Measurements from ENCODE around the gene PKIB.

DNA sequence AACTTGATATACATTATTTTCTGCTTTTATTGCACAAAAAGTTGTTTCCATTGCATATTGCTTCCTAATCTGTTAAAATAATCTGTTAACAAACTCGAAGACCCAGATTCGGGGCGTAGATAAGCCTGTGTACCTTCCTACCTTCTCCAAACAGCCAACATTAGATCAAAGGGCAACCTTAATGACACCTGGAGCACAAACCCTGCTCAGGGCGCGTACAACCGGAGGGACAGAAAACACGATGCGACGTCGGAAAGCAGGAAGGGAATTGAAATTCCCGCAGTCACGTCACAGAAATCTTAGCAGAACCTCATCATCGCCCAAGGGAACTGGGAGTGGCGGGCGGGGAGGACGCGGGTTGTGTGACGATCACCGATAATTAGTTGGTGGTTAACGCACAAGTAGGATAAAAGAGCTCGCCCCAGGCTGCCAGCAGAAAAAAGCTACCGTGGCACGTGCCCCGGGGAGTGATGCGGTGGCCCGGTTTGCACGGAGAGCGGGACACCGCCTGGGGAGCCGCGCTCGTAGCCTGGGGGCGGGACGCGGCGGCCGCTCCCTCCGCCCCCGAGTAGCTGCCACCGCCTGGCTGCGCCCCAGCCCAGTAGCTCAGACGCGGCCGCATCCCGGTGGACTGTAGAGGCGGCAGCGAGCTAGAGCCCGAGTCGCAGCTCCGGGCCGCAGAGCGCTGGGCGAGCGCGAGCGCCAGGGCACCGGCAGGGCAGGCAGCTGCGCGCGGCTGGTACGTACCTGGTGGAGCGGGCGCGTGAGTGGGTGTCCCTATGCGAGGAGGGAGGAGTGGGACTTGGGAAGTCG is at the start of gene PKIB:
Gene PKIB (plus strand): TSS at position 609 of the 813 bp plus-strand sequence.
- RRBS, result 1% methylated on average over 13 of the region's 66 CpGs

GRCh38 chr6:122652987-122653704 is 42.9 kb downstream of the PKIB start:
- RRBS, result no CpG with 5 or more reads among the region's 6 CpGs

DNA sequence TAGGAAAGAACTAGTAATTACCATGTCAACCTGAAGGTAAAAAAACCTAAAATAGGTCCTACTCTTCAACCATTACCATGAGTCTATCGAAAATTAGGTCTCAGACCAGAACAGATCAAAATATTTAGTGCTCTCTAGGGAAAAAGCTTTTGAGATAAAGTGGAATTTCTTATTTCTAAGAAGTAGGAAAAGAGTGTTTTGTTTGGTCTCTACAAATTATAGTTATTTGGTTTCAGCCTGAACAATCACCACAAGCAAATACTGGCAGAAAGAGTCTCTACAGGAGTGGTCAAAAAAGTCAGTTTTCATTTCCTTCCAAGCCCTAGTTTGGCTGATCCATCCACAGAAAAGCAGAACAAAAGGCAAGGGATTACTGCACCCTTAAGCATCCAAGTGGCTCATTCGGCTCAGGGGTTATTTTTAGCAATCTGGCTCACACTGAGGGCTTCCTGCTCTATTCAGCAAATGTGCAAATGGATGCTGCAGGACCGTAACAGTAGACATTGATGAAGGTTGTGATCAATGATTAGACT is 62.3 kb upstream of the FABP7 start:
- RRBS, result no CpG with 5 or more reads among the region's 3 CpGs

DNA sequence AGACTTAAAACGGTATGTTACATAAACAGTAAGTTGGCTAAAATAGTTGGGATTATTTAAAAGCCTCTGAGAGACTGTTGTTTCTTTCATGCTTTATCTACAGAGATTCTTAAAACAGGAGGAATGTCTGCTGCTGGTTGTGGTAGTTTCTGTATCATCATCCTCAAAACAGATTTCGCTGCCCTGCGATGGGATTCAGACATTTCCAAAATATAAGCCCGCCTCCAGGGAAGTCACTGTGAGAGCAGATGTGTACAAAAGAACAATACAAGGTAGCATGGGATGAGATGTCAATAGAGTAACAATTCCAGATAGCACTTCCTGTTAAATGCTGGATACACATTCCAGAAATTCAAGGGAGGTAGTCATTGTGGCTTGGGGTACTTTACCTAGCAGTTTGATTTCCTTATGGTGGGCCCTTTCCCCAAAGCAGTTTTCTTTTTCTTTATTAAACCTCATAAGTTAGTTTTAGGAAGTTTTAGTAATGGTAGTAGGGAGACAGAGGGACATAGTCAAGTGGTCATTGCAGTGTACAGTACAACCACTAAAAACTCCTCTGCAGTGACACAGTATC is 2.5 kb downstream of the RNF217 start:
- RRBS, result no CpG with 5 or more reads among the region's 4 CpGs

- RRBS, result no CpG with 5 or more reads among the region's 8 CpGs
Observed at GRCh38 chr6:124980919-124981748, 18.9 kb downstream of the RNF217 start.

DNA sequence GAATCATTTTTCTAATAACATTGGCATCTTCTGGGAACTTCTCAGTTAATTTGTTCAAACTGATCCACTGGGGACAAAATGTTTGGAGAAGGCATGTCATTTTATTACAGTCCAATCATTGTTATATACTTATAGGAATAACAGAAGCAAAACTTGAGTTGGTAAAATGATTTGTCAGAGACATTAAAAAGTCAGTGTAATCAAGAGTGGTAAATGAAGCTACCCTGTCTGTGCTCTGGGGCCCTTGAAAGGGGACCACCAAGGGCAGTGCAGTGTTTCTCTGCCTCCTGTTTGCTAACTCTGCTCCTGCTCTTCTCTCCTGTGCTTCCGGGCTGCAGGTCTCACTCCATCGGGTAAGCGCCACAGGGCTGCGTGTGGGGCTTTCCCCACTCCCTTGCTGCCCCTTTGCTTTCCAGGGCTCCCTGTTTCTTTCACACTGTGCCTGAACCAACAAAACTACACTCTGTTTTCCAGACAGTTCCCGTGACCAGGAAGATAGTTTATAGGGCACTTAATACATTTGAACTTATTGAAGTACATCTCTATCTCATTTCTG is 50.0 kb downstream of the HDDC2 start:
- RRBS, result no CpG with 5 or more reads among the region's 5 CpGs

- RRBS, result no CpG with 5 or more reads among the region's 13 CpGs
Observed at GRCh38 chr6:125273572-125274644, 27.9 kb downstream of the HDDC2 start.

DNA sequence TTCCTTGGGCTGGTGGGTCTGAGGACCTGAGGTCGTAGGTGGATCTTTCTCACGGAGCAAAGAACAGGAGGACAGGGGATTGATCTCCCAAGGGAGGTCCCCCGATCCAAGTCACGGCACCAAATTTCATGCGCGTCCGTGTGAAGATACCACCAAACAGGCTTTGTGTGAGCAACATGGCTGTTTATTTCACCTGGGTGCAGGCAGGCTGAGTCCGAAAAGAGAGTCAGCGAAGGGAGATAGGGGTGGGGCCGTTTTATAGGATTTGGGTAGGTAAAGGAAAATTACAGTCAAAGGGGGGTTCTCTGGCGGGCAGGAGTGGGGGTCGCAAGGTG is 42.3 kb upstream of the HEY2 start:
- RRBS, result no CpG with 5 or more reads among the region's 12 CpGs

DNA sequence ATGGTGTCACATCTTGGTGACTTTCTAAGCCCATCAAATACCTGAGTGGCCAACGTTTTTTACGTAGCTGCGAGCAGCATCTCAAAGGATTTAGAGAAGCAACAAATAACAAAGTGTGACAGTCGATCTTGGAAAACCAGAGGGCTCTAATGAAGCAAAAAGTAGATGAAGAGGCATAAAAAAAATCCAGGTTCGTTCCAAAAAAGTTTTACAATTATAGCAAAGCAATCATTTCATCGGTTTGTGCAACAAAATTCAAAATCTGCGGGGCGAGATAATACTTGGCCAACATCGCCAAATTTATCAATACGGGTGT is 3.3 kb upstream of the HEY2 start:
- RRBS, result no CpG with 5 or more reads among the region's 10 CpGs

DNA sequence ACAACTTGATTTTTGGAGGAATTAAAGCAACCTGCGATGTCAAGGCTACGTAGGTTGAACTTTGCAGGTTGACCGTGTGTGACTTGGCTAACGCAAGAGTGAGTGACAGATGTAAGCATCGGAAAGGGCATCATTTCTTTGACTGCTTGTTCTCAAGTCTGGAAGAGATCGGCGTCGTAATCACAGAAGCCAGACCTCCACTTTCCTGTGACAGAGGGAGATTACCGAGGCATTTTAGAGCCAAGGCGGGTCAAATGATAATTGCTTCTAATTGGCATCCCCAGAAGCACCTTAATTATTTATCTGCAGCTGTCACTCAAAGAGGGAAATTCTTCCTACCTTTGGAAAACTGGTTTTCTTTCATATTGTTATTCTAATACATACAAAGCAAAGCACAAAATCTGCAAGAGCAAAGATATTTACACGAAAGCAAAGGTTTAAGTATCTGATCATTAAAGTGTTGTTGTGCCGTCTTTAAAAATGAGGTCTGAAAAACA is 889 bp downstream of the HEY2 start:
- RRBS, result no CpG with 5 or more reads among the region's 12 CpGs

DNA sequence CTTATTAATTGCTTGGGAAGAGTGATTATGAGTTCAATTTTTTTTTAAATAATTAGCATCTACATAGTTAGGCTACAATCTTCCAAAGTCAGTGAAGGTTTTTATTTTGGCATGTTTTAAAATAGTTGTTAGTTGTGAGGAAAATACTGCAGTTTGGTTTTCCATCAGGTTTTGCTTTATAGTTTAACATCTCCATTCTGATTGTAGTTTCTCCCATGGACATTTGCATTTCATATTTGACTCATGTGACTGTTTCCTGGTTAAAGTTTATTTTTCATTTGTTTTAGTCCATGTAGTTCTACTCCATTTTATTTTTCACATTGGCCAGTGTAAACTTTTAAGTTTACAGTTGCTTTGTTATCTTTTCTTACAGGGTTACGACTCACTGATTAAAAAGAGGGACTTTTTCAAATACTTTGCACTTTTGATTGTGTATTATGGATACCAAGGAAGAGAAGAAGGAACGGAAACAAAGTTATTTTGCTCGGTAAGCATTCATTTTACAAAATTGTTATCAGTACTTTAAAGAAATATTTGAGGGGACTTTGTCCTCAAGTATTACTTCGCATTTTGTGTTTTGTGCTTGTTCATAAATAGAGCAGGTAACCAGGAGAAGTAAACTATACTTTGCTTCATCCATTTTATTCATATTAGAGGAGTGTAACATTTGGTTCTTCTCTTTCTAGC is 24.3 kb downstream of the NCOA7 start:
- RRBS, result no CpG with 5 or more reads among the region's 4 CpGs

DNA sequence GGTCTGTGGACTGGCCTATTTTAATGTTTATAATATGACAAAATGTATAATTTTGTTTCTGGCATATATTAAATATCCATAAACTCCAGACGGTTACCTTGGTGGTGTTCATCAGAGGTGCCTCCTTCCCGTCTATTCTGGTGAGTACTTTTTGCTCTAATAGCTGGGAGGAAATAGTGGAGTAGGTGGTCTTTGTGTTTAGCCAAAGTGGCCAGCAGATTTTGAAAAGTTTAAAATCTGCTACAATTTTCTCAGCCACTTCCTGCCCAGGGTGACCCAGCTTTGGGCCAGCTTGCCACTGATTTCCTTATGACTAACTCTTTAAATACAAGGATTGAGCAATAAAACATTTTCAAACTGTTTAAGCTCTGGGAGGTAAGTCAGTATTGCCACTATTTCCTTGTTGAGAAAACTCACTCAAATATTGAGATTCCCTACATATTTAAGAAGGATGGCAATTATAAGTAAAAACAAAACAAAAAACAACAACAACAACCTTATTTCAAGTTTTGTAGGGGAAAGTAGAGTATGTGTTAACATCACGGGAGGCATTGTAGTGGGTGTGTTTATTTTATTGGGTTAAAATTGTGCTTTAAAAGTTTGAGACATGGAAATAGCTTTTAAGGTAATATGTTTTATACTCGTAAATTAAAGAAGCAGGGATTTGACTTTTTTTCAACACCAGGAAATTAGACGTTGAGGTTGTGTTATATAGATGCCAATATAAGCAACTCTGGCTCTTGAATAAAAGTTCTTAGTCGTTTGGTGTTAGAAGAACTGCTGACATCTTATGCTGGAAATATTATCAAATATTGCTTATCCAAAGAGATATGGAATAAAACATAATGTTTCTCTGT is 54.6 kb downstream of the TRMT11 start:
- RRBS, result no CpG with 5 or more reads among the region's 6 CpGs

- RRBS, result no CpG with 5 or more reads among the region's 10 CpGs
Observed at GRCh38 chr6:126047410-126047821, 61.1 kb downstream of the TRMT11 start.

DNA sequence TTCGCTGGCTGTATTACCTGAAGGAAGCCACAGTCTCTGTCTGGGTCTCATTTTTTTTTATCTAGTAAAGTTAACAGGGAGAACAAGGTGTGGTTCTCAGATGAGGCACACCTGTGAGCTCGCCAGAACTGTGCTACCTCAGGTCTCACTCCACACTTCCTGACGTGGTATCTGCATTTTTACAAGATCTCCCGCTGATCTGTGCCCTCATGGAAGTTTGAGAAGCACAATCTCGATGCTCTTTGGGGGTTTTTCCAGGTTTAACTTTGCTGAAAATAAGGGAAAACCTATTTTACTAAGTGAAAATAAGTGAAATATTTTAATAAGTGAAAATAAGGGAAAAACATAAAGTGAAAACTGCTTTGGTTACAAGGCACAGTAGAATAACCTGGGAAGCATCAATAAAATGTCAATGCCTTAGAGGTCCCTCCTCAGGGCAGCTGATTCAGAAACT is 169.4 kb upstream of the CENPW start:
- RRBS, result no CpG with 5 or more reads among the region's 5 CpGs

DNA sequence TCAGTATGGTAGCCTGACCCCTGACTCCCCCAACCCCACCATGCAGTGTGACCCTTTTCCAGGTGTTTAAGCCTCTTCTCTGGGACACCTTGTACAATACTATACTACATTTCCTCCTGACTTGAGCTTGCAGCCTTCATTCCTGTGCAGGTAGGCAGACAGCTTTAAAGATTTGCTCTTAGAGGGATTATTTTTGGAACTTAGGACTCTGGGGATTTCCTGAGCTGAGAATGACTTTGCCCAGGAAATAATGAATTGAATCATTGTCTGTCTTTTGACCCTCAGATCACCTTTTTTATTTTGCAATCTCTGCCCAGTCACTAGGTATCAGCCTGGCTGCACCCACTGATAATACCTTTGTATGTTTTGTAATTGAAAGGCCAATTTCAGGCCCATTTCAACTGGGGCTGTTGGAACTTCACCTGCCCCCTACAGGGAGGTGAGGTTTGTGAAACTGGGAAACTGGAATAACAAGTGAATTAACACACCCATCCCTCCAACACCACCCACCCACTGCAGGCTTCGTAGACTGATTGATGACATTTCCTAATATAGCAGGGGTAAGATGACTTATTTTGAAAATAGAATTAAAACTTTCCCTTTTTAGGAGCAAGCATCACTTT is 157.2 kb upstream of the CENPW start:
- RRBS, result no CpG with 5 or more reads among the region's 1 CpG

DNA sequence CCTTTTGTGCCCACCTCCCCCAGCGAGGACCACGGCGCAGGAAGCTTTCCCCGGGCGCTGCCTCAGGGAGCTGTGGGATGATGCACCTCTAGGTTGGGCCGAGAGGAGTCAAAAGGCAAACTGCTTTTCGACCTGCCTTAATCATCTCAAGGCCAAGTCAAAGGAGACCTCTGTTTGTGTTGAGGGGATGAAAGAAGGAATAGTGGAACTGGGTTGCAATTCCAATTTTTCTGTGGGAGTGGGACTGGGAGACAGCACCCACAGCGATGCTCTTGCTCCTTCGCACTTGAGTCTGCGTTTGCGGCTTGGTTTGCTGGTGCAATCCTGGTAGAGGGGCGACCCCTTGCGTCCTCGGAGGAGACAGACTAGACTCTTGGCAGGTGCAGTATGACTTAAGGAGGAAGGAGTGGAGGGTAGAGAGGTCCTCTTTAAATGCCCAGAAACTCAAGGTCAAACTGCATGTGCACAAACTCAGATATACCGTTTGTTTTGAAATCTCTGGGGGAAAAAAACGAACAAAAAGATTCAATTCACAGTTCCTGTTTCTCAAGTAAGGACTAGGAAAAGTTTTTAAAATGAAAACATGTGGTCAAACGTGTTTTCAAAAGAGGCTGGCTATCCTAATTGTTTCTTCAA is 2.9 kb downstream of the RSPO3 start:
- RRBS, result no CpG with 5 or more reads among the region's 17 CpGs

- RRBS, result no CpG with 5 or more reads among the region's 1 CpG
Observed at GRCh38 chr6:127204309-127204573, 62.4 kb upstream of the RNF146 start.

- RRBS, result no CpG with 5 or more reads among the region's 6 CpGs
Observed at GRCh38 chr6:127289739-127290424, 23.2 kb downstream of the RNF146 start.

DNA sequence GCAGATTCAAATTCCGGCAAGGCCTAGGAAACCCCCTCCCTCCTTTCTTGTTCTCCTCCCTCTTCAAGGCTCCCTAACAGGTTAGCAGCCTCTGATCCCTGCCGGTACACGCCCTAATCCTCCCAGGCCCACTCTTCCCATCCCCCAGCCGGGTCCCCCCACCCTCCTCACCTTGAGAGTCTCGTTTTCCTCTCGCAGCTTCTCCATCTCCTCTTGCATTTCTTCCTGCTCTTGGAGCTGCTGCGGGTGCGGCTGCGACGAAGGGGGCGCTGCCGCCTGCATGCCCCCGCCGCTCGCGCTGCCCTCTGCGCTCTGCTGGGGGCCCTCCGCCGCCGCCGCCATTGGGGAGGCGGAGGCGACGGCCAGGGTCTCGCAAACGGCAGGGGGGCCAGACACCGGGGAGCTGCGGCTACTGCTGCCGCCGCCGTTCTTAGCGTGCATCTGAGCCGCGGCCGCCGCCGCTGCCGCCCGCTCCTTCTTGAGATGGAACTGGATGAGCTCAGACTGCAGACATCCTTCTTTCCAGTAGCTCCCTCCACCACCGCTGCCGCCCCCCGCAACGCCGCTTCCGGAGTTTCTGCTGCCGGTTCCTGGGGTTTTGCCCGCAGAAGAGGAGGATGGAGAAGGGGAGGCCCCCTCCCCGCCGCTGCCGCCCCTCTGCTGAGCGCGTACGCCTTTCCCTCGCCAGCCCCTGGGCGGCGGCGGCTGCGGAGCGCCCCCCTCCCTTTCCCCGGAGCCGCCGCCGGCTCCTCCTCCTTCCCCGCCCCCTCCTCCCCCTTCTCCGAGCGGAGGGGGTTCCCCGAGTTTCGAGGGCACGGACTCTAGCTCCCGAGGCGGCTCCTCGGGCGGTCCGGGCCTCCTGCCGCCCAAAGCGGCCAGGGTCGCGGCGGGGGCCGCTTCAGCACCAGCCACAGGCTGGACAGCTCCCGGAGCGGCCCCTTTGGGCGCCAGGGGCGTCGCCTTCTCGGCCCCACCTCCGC is 56.4 kb upstream of the KIAA0408 start:
- RRBS, result under 1% methylated on average over 11 of the region's 87 CpGs

All from skeletal muscle cell (primary cell).